Placental epithelial cell (primary cell): ENCODE data around the genes FAAP20 and MMEL1.

DNA sequence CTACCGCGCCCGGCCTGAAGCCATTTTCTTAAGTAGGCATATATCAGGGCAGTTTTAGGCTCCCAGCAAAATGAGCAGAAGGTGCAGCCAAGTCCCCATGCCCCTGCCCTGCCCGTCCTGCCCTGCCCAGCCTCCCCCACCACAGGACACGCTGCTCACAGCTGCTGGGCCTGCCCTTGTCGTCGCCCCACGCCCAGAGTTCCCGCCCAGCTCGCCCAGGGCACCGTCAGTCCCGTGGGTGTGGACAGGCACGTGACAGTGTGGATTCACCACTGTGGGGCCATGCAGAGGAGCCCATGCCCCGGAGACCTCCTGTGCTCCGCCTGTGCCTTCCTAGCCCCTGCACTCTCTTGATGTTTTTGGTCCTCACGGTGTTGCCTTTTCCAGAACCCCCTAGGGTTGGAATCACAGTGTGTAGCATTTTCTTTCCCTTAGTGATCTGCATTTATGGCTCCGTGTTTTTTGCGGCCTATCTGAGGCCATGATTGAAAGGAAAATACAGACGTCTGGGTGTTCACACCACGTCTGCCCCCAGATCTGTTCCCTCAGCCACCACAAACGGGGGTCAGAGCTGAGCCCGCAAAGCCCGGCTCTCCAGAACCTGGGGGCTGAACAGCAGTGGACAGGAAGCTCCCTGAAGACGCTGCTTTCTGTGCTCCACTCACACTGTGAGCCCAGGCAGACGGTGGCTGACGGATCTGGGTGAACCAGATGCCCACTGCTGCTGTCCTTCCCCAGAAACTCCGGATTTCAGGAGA lies 6.8 kb downstream of the FAAP20 start:
- CAGE, long polyA plus RNA: no peak

DNA sequence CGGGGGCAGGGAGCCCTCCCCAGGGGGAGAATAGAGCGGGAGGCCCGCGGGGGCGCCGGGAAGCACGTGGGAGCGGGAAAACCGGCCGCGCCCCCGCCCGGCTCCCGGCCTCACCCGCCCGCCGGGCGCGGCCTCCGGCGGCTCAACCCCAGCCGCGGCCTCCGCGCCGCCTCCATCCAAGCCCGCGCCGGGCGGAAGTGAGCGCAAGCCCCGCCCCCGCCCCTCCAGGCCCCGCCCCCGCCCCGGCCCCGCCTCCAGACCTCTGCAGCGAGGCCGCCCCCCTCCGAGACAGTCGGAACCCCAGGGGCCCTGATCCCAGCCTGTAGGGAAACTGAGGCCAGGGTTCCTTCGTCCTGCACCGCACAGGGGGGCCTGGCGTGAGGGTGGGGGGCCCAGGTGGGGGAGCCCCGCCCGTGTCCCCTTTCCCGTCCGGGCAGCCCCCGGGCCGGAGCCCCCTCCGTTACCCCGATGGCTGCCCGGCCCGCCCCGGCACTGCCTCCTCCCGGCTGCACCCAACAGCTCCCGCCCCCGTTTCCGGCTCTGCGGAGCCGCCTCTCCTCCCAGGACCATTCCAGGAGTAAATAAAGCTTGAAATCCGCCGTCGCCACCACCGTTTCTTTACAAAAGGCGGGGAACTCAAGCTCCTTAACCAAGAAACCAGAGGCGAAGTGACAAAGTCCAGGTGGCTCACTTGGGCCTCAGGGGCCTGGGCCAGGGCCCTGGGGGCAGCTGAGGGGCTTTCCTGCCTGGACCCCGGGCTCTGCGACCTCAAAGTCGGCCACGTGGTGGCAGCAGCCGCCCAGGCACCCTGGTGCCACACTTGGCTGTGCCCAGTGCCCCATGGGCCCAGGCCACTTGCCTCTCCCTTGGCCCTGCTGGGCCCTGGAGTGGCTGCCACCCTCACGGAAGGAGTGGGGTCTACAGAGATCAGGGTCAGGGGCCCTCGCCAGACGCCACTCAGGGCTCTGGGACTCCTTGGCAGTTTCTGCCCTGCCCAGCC lies at the start of gene FAAP20:
TSS of gene FAAP20 (minus strand) at position 199 of the 1,000 bp plus-strand sequence.
- CAGE, long polyA plus RNA: no peak

DNA sequence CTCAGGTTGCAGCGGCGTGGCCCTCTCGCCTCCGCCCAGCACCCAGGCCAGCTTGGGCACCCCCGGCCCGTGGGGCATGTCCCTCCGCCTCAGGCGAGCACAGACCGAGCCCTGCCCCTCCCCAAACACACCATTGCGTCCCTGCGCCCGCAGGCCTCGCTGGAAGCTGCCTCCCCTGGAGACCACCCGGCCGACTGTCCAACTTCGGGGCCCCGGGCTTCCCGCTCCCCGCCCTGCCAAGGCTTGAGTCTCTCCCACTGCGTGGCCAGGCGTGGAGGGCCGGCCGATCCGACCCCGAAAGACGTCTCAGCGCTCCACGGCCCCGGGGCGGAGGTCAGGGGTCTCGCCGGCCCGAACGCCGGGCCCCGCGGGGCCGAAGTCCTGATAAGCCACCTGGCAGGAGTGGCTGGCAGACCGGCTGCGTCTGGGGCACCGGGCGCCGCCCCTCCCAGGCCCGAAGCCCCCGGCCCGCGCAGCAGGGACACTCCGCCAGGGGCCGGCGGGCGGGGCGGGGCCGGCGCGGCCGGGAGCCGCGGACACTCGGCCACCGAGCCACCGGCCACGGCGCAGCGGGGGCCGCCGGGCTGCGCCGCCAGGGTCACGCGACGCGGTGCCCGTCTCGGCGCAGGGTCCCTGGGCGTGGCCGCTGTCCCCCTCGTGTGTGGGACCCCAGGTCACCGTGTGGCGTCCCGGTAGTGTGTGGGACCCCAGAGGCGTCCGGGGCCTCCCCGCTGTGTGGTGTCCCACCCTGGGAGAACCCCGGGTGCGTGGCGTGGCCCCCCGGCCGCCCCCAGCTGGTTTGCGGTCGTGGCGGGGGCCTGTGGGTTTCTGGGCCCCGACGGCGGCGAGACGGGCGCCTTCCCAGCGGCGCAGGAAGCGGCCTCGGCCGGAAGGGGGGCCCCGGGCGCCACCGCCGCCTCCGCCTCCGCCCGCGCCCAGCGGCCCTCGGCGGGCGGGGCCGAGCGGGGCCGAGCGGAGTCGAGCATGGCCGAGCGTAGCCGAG lies 1.1 kb upstream of the SKI start:
- CAGE, long polyA plus RNA: no peak

GRCh38 chr1:2248942-2249660 lies 21.0 kb downstream of the SKI start:
- CAGE, long polyA plus RNA: no peak

GRCh38 chr1:2265386-2265833 lies 37.3 kb downstream of the SKI start:
- CAGE, long polyA plus RNA: no peak

DNA sequence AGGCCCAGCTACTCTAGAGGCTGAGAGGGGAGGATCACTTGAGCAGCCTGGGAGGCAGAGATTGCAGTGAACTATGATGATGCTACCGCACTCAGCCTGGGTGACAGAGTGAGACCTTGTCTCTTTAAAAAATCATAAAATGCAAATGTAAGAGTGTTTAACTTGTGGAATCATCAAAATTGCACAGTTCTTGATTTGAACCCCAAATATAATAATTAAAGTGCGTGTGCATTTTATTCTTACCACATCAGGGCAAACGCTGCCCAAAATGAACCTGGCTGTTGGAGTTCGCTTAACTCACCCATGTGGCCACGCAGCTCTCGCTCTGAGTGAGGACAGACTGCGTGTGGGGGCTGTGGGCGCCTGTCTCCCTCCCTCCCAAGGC lies 58.2 kb downstream of the SKI start:
- CAGE, long polyA plus RNA: no peak

DNA sequence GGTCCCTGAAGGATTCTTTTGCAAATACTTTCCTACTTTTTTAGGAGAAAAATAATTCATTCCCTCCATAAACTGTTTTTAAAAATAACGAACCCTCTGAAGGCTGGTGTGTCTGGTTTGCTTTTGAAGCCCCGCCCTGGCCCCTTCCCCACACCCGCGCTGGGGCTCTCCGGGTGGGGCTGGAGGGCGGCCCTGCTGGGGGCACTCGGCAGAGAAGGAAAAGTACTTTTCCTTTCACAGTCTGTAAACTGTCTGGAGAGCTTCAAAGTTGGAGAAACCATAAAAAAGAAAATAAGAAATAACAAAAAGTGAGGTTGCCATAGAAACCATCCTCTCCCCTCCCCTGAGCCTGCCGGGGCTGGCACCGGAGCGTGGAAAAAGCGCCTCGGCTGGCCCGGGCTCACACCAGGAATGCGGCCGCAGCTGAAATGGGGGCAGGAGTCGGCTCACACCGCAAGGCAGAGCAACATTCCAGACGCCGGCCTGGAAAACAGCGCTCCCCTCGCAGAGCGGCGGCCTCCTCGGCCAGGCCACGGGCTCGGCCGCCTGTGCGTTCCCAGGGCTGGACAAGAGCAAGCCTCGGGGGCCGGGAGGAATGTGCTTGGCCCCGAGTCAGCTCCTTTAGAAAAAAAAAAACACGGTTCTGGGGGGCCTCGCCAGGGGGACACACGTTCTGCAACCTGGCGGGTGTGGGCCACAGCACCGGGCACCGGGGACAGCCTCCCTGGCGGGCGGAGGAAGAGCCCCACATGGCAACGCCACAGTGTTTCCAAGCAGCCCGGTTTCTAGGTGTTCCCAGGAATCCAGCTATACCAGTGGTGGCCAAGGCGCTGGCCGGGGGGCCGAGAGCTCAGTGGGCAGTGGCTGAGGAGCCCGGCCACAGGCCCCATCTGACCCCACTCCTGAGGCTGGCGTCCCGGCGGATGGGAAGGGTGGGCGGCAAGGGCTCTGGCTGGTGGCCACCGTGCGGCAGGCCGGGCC lies 69.1 kb downstream of the MORN1 start:
- CAGE, long polyA plus RNA: no peak

- CAGE, long polyA plus RNA: no peak
These were observed 60.7 kb downstream of the MORN1 start for GRCh38 chr1:2330433-2331339.

GRCh38 chr1:2395144-2395675 lies 3.6 kb downstream of the RER1 start:
- CAGE, long polyA plus RNA: no peak

DNA sequence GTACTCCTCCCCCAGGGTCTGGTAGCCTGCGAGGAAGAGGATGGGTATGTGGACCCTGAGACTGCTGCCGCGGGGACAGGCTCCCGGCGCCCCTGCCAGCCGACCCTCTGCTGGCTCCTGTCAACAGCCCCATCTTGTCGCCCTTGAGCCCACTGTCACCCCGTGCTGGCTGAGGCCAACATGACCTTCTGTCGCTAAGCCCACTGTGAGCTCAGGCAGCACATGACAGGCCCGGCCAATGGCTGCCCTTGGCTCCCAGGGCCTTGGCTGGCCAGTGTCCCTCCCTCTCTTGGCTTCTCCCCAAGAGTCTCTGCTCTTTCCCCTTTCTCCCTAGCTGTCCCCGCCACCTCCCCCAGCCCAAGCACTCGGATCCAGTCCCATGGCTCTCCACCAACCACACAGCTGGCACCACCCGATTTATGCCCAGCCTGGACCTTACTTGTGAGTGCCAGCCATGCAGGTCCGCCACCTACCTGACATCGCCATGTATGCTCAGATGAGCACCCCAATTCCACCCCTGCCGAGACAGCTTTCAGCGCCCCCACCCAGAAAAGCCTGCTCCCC lies 3.4 kb downstream of the PEX10 start:
- CAGE, long polyA plus RNA: no peak

- CAGE, long polyA plus RNA: no peak
These were observed 2.2 kb upstream of the TNFRSF14 start for GRCh38 chr1:2553819-2554512.

DNA sequence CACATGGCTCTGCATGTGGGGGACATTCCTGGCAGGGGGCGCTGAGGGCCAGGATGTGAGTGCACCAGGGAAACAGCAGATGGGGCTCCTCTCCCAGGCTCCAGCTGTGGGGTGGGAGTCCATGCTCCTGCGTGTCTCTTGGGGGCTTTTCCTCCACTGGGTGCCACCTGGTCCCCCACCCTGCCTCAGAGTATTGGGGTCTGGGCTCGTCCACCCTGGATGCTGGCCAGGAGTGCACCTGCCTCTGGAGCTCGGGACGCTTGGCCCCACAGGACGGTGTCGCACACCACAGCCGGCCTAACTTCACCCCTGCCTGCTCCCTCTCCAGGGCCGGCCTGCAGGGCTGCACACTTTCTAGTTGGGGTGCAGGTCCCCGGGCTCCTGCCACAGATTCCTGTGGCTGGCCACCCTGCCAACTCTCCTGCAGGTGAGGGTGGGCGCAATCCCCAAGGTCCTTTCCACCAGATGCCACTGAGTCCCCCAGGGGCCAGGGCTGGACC lies 1.1 kb upstream of the TNFRSF14 start:
- CAGE, long polyA plus RNA: no peak

DNA sequence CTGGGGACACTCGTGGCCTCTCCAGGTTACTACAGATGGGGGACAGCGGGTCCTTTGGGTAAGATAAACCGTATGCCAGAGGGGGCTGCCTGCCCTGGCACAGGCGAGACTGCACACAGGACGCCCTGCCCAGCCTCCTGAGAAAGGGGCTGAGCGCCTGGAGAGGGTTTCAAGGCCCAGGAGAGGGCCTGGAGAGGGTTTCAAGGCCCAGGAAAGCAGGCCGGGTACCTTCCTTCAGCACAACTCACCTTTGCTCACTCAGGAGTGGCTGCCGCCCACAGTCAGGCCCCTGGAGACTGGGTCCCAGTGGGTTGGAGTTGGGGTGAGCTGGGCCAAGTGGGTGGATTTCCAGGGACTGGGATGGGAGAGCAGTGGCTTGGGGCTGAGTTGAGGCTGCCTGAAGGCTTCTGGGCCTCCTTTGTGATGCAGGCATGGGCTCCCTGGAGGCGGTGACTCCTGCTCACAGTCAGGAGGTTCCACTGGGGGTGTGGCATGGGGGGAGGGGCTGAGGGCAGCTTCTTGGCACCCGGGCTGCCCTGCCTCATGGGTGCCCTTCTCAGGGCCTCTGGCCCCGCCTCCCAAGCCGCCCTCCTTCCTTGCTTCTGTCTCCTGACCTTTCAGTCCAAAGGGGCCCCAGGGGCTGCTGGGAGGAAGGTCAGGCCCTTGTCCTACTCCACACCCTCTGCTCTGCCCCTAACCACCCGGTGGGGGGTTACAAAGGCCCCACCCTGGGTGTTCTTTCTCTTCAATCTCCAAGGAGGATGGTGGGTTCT lies at the start of gene MMEL1:
TSS of gene MMEL1 (minus strand) at position 399 of the 773 bp plus-strand sequence.
- CAGE, long polyA plus RNA: no peak

DNA sequence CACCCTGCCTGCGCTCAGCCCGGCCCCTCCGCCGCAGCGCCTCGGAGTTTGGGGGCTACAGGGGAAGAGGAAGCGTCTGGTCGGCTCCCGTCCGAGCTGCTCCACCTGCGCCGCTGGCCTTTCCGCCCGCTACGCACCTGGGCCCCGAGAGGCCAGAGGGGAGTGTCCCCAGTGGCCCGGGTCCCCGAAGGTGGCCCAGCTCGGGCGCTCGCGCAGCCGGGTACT lies 1.1 kb upstream of the PRDM16 start:
- CAGE, long polyA plus RNA: no peak

DNA sequence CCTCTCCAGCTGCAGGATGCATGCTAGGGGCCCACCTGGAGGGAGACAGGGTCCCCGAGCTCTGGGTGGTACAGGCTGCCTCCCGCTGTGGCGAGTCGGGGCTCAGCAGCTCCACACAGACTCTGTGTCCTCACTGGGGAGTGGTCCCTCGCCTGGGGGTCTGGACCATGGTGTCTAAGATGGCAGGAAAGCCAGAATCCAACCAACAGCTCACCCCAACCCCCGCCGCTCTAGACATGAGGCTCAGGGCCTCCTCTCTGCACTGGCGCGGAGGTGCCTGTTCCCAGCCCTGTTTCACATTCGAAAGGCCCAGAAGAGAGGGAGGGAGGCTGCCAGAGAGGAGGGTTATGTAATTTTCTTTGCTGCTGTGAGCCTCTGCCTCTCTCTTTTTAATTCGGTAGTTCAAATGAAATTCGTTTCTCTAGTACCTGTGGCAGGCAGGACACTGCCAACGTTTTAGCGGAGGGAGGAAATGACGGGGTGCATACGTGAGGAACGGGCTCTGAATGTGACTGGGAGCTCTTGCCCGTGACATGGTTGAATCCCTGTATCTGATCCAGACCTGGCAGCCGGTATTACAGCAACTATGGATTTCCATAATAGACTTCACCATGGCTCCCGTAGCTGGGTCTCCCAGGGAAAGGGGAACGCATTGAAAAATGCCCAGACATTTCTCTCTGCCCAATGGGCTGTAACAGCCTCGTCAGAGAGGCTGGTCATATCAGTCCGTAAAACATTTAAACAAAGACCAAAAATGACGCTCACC lies 9.4 kb downstream of the PRDM16 start:
- CAGE, long polyA plus RNA: no peak

DNA sequence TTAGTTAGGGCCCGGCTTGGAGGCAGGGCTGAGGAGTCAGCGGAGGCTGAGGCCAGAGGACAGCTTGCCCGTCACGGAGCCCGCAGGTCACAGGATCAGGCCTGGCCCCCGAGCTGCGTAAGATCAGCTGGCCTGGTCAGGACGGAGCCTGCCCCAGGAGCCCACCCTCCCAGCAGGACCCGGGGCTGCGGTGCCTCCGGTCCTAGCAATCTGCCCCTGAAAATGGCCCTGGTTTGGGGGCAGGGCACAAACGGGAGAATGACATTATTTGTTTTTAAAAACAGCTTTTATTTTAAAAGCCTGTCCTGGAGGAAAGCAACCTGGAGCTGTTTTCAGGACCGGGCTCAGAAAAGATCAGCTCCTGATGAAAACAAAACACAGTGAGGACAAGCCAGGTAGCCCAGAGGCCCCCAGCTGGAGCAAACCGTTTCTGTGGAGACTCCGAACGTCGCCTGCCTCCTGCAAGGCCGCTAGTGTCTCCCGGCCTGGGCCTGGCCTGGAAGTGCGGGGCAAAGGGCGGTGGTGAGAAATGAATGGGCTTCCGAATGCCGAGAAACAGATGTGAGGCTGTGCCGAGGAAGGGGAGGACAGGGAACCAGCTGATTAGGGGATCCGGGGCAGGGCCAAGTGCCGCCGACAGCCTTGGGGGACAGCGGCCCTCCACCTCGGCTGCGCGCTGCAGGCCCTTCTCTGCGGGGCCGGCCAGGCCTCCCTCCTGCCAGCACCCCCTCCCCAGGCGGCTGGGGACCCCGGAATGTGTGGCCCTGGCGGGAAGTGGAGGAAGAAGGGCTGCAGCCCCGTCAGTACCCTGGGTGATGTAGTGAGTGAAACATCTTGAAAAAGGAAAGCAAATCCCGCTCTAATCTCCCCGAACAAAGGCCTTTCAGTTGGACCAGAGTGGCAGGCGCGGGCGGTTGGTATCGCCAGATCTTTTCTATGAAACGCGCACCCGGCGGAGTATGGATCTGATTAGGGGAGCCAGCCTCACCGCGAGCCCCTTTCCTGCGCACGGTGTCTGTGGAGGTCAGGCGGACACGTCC lies 52.4 kb downstream of the PRDM16 start:
- CAGE, long polyA plus RNA: no peak

- CAGE, long polyA plus RNA: no peak
These were observed 123.7 kb downstream of the PRDM16 start for GRCh38 chr1:3192291-3193446.

DNA sequence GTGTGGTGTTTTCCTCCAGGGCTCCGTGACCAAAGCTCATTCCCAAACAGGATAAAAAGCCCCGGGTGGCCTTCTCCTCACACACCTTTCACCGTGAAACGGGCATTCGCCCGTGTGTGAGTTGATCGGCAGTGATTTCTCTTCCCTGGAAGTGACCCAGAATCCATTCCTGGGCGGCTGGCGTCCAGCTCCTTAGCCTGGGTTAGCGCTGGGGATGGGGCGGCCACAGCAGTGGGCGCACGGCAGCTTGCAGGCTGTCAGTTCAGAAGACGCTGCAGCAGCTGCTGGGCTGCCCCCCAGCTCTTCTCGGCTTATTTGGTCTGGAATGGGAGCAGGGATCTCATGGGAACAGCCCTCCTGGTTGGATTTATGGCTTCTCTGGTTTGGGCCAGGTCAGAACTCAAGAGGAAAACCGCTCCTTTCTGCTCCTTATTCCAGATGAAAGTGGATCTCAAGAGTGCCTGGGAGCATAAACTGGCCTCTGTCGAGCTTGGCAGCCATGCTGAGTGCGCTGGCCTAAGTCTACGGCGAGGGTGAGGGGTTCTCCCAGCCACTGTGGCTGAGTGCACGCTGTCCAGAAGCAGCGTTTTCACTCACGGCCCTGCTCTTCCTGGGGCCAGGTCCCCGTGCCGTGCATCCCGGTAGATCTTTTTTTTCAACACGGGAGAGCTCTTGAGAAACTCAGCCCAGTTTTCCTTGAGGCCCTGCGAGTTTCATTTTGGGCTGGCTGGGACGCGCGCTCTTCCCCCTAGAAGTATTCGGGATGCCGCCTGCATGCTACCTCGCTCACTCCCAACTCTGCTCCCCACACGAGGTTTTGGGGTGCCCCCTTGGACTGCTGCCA lies 148.3 kb downstream of the PRDM16 start:
- CAGE, long polyA plus RNA: no peak

DNA sequence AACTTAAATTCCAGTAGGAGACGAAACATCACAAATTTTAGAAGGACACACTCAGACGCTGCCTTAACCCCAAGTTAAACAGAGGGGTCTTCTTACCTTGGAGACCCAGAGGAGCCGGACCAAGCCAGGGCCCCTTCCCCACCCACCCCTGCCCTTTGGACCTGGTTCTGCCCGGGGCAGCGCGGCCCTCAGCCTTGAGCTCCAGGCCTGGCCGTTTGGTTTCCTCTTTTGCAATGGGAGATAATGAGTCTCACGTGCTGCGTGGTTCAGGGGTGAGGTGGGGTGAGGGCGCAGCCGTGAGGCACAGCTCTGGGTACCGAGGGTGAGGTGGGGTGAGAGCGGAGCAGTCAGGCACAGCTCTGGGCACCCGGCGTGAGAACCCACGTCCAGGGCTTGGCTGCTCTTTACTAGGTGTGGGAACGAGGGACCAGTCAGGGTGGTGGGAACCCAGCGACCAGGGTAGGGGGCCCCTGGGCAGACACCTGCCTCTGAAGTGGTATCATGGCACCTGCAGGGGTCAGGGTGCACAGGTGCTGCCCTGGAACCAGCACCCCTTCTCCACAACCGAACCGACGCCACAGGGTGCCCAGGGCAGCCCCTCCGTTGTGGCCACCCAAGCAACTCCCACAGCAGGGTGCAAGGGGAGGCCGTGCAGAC lies 182.2 kb downstream of the PRDM16 start:
- CAGE, long polyA plus RNA: no peak

- CAGE, long polyA plus RNA: no peak
These were observed 142.1 kb upstream of the ARHGEF16 start for GRCh38 chr1:3312344-3312827.